Suprapubic skin (tissue), 4 donors: ENCODE data around the genes PYM1, PA2G4 and RNF41.

DNA sequence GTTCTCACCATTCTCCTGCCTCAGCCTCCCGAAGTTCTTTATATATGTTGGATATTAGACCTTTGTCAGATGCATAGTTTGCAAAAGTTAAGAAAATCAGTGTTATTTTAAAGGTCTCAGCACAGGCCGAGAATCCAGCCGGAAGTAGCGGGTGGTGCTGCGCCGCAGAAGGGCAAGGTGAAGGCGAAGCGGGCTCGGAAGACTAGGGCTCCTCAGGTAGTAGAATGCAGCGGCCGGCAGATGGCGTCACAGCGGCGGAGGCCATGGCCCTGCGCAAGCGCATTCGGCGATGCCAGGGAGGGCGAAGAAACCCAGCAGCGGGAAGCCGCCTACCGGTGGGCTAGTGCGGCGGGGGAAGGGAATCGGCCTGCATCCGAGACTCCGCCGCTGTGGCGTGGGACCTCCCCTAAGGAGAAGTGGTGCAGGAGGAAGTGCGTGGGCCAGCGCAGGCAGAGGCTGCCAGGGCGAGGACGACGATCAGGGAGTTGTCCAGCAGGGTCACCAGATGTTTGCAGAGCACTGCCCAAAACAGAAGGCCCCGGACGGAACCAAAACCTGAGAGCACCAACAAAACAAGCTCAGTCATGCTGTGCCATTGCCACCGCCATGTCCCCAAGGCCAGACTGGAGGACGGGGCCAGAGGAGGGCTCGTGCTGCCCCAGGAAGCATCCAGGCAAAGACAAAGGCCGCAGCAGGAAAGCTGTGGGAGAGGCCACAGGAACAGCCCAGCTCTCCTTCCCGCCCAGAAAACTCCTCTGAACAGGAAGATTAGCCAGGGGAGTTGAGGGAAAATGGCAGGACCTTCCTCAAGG is 9.6 kb downstream of the OR10P1 start:
- PRO-cap: unidirectional peak, plus-strand start at position 298 of the sequence; unidirectional peak, plus-strand start at position 448 of the sequence
- RAMPAGE, long total RNA, 4 experiments: no peak in any of the 4 experiments

DNA sequence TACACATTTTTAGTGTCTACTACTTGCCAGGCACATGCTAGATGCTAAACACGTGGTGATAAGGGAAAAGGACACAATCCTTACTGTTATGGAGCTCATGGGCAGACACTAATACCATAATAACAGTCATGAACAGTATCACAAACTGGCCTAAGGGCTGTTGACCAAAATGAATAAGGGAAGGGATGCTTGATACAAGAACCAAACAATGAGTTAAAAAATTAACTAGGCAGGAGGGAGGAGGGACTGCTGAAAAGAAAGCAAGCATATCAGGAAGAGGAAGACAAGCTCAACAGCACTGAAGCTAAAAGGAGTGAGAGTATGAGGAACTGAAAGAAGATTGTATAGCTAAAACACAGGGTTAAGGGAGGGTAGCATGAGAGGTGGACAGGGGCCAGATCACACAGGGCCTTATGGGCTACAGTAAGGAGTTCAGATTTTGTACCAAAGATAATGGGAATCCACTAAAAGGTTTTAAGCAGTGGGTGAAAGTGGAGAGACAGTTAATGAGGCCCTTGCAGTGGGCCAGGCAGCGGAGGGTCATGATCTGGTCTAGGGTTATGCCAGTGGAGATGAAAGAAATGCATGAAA is 7.9 kb upstream of the METTL7B start:
- PRO-cap: no peak
- RAMPAGE, long total RNA, 4 experiments: no peak in any of the 4 experiments

DNA sequence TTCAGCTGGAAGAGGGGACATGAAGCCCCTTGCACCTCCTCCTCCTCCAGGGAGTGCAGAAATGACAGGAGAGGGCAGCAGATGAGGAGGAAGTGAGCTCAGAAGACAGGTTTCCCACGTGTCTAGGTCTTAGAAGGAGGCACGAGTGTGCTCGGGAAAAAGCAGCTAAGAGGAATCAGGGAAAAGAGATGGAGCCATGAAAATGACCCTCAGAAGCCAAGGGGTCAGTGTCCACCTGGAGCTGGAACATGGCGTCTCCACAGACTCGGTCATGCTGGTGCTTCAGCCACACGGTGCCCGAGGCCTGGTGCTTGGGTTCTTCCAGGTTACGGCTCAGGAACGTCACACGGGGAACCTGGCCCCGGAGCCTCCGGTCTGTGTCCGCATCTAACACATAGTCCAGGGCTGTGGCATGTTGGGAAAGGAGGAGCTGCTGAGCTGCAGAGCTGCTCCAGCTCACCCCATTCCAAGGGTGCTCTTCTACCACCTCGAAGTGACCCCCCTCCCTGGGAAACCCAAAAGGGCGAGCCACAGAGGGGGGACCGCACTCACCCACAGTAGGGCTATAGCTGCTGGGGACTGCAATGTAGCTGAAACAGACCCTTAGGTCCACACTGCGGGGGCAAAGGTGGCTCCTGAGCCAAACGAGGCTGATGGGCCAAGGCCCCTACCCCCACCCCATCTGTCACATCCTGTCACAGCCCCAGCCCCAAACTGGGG is 10.9 kb downstream of the ITGA7 start:
- PRO-cap: no peak
- RAMPAGE, long total RNA, 4 experiments: no peak in any of the 4 experiments

- PRO-cap: no peak
- RAMPAGE, long total RNA, 4 experiments: no peak in any of the 4 experiments
These were observed 576 bp upstream of the ITGA7 start for GRCh38 chr12:55708311-55708649.

DNA sequence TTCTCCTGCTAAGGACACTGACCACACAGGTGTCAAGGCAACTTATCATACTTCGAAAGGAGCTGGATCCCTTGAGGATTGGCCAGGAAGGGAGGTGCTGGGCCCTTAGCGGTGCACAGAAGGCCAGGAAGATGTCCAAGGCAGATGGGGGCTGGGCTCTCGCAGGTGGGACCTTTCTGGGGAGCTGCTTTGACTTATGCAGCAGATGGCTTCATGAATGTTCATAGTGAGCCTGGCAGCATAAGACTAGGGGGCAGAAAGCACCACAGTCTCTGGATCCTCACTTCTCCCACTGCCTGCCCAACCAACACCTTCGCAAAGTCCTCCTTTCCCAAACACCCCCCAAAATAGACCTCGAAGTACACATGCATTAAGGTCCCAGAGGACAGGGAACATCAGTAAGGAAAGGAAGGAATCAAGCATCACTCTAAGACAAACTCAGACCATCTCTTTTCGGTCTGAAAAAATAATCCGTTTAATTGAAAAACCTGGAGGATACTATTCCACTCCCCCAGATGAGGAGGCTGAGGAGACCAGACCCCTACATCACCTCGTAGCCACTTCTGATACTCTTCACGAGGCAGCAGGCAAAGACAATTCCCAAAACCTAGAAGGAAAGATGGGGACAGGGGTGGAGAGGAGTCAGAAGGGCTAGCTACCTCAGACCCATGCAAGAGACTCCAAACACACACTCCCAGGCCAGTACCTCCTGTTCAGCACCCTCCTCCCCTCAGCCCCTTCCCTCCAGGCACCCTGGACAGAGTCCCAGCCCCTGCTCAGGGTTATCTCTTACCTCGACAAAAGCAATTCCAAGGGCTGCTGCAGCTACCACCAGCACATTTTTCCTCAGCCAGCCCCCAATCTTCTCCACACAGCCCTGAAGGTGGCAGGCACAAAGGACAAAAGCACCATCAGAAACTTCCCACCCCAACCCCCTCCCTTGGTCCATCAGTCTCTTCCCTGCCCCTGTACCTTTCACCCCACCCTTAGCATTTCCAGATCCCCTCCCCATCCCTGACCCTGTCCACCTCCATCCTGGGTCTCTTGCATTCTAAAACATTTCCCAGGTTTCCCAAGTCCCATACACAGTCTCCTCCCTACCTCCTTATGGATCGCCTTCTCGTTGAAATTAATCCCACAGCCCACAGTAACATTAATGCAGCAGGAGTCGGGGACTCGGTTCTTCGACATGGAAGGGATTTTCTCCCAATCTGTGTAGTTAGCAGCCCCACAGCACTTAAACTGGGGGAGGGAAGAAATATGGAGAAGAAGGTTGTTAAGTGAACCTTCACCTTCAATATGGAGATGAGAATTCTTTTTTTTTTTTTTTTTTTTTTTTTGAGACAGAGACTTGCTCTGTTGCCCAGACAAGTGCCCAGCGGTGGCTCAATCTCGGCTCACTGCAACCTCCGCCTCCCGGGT is 3.3 kb downstream of the CD63 start:
- PRO-cap: no peak
- RAMPAGE, long total RNA, 4 experiments: no peak in any of the 4 experiments

DNA sequence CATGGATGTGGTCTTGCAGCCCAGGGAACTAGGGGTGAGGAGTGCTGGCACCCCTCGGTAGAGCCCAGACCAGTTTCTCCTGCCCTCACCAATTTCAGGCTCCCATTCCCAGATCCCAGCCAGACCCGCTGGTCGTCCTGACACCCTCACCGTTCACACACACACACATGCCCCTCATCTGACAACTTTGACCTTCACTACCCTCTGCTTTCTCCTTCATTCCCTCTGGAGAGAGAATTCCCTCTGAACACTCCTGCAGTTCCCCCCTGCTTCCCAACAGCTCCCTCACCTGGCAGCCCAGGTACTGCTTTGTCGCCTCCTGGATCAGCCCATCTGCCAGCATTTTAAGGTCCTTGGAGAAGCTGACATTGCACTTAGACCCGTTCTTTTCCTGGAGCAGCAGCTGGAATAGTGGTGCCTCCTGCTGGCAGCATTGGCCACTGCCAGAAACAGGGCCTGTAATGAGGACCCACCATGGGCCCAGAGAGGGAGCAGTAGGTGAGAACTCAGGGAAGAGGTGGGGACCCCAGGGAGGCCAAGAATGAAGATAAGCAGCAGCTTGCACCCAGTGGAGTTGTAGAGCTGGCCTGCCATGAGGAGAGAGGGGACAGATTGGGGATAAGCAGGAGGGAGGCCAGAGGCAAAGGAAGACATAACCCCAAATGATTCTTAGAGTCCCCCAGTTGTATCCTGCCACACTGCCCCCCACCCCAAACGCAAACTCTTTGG is 5.8 kb upstream of the GDF11 start:
- PRO-cap: no peak
- RAMPAGE, long total RNA, 4 experiments: no peak in any of the 4 experiments

- PRO-cap: no peak
- RAMPAGE, long total RNA, 4 experiments: no peak in any of the 4 experiments
These were observed 12.5 kb downstream of the GDF11 start for GRCh38 chr12:55755183-55756153.

DNA sequence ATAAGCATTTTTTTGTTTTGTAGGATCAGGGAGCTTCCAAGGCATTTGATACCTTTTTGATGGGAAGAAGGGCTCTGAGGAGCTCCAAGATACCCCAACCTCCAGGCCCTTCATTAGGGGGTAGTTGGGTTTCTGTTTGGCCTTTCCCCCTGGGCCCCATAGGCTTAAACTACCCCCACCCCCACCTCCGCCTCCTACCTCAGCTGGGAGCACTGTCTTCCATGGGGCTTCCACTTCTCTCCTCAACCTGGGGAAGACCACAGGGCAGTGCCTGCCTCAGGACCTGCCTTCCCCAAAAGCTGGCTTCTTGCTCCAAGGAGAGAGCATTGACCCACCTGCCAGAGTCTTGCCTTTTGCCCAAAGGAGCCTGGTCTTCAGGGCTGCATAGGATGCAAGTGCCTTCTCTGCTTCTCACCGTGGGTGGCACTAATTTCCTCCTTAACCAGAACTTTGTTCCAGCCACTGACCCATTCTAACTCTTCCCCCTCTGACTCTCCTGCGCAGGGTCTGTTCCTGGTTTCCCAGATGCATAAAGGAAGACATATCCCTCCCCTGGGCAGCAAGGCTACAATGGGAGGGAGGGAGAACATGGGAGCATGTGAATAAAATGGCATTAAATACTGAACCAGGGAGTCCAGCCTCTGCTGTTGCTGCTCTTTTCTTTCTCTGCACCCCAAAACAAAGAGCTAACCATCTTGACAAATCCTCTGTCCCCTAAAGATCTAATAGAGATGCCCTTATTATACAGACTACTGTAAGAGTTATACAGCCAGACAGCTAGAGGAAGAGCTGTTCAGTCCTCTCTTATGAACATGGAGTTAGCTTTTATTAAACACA is 6.5 kb upstream of the DNAJC14 start:
- PRO-cap: no peak
- RAMPAGE, long total RNA, 4 experiments: no peak in any of the 4 experiments

DNA sequence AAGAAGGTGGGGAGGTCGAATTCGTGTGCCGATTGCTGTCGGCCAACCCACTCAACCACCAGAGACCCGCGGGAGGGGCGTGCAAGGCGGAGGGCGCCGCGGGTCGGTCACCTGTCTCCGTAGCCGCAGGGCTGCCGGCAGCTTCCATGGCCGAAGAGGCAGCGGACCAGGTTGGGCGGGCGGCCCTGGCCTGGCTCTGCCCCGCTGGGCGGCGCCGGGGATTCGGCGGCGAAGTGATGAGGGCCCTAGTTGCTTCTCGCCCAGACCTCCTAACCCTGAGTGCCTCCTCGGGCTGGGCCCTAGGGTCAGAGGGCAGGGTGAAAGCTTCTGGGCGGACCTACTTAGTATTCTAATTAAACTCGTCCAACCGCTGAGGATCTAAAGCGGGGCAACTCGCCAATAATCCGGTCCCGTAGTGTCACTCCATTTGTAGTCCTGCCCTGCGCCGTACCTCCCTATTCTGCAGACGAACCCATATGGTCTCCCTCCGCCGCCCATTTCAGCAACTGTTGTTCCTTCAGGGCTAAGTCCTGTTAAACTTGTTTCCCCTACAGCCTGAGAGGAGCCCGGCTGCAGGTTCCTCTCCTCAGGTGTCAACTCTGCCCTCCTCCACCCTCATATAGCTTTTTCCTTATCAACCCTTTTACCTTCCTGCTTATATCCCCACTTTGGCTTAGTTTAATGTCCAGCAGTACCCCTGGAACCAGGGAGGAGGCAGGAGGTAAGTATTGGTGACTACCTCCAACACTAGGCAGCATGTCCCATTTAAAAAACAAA is at the start of gene PYM1:
PYM1 (minus strand) TSS at position 281 of the 777 bp plus-strand sequence.
- PRO-cap: bidirectional peak, plus-strand start at position 536 of the sequence, minus-strand start at position 277 of the sequence
- RAMPAGE, long total RNA, 4 experiments: start-site peak on the minus strand in 3 of 4 experiments, centred at positions 155 to 298 of the sequence, 18 to 300 reads per replicate

DNA sequence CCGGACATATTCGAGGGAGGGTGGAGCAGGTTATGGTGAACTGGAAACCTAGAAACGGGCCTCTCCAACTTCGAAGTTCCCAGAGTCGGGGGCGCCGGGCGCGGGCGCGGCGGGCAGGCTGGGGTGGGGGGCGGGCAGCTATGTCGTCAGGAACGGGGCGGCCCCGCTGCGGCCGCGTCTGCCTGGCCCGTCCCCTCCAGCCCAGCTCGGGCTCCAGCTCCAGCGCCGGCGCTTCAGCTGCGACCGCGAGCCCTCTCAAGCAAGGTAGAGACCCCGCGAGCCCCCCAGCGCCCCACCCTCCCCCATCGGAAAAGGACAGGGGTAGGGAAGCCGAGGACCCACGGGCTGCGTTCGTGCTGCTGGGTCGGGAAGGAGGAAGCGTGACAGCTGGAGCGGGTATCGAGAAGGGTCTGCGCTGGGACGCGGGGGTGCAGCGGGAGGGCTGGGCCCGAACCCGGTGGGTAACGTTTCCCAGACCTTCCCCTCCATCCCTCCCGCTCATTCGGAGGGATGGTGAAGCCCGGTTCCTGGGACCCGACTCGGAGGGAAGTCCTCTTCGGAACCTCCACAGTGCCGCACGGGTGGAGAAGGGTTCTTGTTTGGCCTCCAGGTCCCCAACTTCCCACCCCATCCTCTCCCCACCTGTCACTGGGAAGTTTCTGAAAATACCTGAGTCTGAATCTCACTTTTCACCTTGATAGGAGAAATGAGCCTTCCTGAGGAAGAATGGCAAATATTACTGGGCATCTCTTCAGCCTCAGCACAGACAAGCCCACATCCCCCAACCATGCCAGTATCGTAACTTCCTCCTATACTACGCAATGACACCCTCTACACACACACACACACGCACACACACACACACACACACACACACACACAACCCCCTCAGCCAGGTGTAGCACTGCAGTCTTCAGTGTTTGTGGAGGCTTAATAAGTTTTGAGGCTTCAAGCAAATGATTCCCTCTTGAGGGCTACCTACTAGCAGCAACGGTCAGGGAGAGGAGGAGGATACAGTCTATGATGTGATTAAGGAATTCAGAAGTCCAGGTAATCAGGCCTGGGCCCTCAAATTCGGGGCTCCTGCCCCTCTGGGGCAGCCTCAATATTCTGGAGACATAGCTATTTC is 1.3 kb downstream of the DGKA start:
- PRO-cap: bidirectional peak, plus-strand start at position 209 of the sequence, minus-strand start at position 91 of the sequence
- RAMPAGE, long total RNA, 4 experiments: start-site peak on the plus strand in 3 of 4 experiments, centred at positions 199 to 806 of the sequence, 26 to 386 reads per replicate

GRCh38 chr12:55939679-55940936 is 9.1 kb downstream of the DGKA start:
- PRO-cap: no peak
- RAMPAGE, long total RNA, 4 experiments: no peak in any of the 4 experiments

- PRO-cap: unidirectional peak, minus-strand start at chr12:55973465
- RAMPAGE, long total RNA, 4 experiments: no peak in any of the 4 experiments
These were observed 533 bp upstream of the RAB5B start for GRCh38 chr12:55973199-55973890.

DNA sequence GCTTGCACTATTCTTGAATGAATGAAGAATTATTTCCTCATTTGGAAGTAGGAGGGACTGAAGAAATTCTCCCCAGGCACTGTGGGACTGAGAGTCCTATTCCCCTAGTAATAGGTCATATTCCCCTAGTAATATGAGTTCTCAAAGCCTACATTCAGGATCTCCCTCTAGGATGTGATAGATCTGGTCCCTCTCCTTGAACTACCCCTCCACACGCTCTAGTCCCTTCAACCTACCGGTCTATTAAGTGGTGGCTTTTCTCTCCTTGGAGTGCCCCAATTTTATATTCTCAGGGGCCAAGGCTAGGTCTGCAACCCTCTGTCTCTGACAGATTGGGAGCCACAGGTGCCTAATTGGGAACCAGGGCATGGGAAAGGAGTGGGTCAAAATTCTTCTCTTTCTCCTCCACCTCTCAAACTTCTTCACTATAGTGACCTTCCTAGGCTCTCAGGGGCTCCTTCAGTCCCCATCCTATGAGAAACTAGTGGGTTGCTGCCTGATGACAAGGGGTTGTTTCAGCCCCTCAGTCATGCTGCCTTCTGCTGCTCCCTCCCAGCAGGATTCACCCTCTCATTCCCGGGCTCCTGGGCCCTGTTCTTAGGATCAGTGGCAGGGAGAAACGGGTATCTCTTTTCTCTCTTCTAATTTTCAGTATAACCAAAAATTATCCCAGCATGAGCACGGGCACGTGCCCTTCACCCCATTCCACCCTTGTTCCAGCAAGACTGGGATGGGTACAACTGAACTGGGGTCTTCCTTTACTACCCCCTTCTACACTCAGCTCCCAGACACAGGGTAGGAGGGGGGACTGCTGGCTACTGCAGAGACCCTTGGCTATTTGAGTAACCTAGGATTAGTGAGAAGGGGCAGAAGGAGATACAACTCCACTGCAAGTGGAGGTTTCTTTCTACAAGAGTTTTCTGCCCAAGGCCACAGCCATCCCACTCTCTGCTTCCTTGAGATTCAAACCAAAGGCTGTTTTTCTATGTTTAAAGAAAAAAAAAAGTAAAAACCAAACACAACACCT is 5.5 kb upstream of the RPS26 start:
- PRO-cap: no peak
- RAMPAGE, long total RNA, 4 experiments: no peak in any of the 4 experiments

DNA sequence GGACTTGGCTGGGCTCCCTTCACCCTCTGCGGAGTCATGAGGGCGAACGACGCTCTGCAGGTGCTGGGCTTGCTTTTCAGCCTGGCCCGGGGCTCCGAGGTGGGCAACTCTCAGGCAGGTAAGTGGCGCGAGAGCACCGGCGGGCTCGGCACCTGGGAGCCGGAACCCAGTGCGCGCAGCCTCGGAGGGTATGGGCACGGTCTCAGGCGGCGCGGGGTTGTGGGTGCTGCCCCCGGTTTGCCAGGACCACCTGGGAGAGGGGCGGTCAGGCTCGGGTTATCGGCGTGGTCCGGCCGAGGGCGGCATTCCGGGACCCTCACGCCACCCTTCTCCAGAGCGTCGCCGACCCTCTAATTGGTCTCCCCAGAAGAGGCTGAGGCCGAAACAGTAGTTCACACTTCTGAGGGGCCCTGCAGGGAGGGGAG is 312 bp downstream of the ERBB3 start:
- PRO-cap: no peak
- RAMPAGE, long total RNA, 4 experiments: no peak in any of the 4 experiments

DNA sequence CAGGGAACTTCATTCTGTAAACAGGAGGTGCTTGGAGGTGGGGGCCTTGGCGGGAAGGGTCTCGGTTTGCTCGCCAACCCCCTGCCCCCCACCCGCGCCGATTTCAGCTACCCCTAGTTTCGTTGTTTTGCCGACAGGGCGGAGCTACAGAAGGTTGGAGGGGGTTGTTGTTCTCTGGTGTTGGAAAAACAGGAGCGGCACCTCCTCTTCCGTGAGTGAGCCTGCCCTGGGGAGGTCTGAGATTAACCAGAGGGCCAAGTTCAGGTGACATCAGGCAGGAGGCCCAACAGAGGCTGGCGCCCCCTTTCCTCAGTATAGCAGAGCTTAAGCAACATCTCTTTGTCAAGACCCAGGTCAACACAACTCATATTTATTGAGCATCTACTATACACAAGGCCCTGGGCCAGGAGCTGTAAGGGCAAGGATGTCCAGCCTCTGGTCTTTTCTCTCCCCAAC is 753 bp downstream of the ERBB3 start:
- PRO-cap: no peak
- RAMPAGE, long total RNA, 4 experiments: no peak in any of the 4 experiments

DNA sequence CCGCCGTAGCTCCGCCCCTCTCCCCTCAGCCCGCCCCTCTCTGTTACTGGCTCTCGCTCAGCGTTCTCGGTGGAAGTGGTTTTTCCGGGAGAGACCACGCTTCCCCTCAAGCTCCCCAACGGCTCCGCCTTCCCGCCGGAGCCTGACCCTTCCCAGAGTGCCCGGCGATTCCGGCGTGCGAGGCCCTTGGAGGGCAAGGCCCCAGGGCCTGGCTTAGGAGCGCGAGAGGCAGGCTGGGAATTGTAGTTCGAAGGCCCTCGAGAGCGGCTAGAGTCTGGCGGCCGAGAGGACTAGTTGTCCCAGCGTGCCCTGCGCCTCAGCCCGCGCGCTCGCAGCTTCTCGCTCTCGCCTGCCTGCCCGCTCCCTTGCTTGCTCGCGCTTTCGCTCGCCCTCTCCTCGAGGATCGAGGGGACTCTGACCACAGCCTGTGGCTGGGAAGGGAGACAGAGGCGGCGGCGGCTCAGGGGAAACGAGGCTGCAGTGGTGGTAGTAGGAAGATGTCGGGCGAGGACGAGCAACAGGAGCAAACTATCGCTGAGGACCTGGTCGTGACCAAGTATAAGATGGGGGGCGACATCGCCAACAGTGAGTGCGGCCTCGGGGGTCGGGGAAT is at the start of gene PA2G4:
PA2G4 (plus strand) TSS at position 319 of the 613 bp plus-strand sequence.
- PRO-cap: bidirectional peak, plus-strand start at position 297 of the sequence, minus-strand start outside the sequence
- RAMPAGE, long total RNA, 4 experiments: start-site peak on the plus strand in 4 of 4 experiments, centred at positions 340 to 353 of the sequence, 600 to 1,599 reads per replicate

GRCh38 chr12:56119906-56120623 is 2.0 kb downstream of the ZC3H10 start:
- PRO-cap: no peak
- RAMPAGE, long total RNA, 4 experiments: no peak in any of the 4 experiments

GRCh38 chr12:56127379-56127725 is 715 bp upstream of the ESYT1 start:
- PRO-cap: no peak
- RAMPAGE, long total RNA, 4 experiments: no peak in any of the 4 experiments

- PRO-cap: no peak
- RAMPAGE, long total RNA, 4 experiments: no peak in any of the 4 experiments
These were observed 7.5 kb upstream of the SMARCC2 start for GRCh38 chr12:56196786-56197147.

- PRO-cap: bidirectional peak, plus-strand start at chr12:56222019, minus-strand start at chr12:56221922
- RAMPAGE, long total RNA, 4 experiments: start-site peak on the plus strand in 2 of 4 experiments, at chr12:56221985-56222146 at its widest, 5 to 16 reads per replicate; start-site peak on the minus strand in 4 of 4 experiments, at chr12:56221860-56221951 at its widest, 50 to 143 reads per replicate
These were observed at the start of gene RNF41 for GRCh38 chr12:56221120-56222178. RNF41 (minus strand) TSS chr12:56221922.